Cardiac atrium fibroblast (primary cell): ENCODE measurements around the genes TAOK2, CORO1A, SEPHS2 and ITGAL.

- RAMPAGE, long total RNA = no peak
Measured at GRCh38 chr16:29973093-29974050, at the start of gene TAOK2. TAOK2 (plus strand) TSS chr16:29973868.

DNA sequence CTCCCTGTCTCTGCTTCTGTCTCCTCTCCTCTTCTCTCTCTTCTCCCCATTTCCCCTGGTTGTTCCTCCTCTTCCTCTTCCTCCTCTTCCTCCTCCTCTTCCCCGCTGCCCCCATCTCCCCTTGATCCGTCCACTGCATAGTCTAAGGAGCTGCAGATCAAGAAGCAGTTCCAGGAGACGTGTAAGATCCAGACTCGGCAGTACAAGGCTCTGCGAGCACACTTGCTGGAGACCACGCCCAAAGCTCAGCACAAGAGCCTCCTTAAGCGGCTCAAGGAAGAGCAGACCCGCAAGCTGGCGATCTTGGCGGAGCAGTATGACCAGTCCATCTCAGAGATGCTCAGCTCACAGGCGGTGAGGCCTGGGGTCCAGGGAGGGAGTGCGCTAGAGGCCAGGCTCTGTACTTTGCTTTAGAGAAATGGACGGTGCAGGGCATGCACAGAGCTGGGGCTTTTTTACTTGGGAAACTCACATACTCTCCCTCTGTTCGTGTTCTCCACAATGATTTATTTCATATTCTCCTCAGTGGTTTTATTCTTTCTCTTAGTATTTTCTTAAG, 5.9 kb downstream of the HIRIP3 start:
- RAMPAGE, long total RNA = no peak

DNA sequence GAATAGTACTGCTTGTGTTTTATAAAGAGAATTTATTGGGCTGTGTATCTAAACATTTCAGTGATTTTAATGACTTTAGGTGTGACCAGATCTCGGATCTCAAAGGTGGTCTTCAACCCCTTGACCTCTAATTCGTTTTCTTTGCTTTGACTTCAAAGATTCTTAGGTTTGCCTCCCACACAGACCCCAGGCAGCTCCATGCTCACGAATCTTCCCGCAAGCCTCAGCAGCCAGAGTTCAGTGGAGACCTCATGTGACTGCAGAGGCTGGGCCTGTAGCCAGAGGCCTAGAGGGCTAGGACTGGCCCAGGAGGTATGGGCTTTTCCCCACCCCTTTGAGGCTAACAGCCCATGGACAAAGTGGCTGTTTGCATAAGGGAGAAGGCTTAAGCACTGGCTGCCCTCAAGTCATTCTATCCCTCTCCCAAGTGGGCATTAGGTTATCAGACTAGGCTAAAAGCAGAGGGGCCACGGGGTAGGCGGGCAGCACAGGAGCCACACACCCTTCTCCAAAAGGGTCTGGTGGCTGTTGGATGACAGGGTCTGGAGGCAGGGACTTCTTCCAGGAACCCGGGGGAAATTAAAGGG, 3.0 kb downstream of the HIRIP3 start:
- RAMPAGE, long total RNA = no peak

- RAMPAGE, long total RNA = no peak
Measured at GRCh38 chr16:29999233-29999575, 3.2 kb downstream of the INO80E start.

DNA sequence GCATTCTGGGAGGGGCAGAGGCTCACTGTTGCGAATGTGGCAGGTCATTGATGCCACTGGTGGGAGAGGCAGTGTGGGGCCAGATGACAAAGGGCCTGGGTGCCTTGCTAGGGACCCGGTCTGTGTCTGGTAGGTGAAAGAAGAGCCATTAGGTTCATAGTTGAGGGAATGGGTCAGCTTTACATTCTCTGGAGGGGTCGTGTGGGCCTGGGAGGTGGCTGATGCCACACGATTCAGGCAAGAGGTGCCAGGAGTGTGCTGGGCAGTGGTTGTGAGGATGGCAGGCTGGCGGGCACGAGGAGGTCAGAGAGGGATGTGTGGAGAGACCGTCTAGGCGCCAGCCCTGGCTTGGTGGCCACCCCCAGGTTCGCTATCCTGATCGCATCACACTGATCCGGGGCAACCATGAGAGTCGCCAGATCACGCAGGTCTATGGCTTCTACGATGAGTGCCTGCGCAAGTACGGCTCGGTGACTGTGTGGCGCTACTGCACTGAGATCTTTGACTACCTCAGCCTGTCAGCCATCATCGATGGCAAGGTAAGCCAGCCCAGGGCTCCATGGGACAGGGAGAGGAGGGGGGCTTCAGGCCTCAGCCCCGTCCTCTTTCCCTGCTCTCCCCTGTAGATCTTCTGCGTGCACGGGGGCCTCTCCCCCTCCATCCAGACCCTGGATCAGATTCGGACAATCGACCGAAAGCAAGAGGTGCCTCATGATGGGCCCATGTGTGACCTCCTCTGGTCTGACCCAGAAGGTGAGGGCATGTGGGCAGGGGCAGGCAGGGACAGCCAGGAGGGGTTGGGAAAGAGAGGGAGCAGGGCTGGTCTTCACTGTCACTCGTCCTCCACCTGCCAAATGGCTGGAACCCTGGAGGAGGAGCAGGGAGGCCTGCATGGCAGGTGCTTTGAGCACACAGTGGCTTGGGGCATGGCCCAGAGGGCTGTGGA, 7.5 kb downstream of the PPP4C start:
- RAMPAGE, long total RNA = no peak

DNA sequence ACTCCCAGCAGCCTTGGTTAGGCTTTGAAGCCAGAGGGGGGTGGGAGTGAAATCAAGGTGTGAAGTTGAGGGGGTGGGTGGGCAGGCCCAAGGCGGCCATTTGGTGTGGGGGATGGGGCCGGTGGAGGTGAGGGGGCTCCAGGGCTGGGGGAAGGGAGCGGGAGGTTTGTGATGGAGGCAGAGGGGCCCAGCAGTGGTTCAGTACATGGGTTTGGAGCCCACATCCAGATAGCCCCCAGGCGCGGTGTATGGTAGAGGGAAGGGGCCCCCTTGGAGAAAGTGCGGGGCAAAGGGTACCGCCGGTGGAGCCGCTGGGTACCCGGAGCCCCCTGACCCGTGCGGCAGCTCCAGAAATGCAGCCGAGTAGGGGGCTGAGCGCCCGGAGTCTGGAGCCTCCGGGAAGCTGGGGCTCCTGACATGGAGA, 5.7 kb downstream of the TBX6 start:
- RAMPAGE, long total RNA = no peak

GRCh38 chr16:30182690-30182961, 776 bp upstream of the CORO1A start:
- RAMPAGE, long total RNA = no peak

DNA sequence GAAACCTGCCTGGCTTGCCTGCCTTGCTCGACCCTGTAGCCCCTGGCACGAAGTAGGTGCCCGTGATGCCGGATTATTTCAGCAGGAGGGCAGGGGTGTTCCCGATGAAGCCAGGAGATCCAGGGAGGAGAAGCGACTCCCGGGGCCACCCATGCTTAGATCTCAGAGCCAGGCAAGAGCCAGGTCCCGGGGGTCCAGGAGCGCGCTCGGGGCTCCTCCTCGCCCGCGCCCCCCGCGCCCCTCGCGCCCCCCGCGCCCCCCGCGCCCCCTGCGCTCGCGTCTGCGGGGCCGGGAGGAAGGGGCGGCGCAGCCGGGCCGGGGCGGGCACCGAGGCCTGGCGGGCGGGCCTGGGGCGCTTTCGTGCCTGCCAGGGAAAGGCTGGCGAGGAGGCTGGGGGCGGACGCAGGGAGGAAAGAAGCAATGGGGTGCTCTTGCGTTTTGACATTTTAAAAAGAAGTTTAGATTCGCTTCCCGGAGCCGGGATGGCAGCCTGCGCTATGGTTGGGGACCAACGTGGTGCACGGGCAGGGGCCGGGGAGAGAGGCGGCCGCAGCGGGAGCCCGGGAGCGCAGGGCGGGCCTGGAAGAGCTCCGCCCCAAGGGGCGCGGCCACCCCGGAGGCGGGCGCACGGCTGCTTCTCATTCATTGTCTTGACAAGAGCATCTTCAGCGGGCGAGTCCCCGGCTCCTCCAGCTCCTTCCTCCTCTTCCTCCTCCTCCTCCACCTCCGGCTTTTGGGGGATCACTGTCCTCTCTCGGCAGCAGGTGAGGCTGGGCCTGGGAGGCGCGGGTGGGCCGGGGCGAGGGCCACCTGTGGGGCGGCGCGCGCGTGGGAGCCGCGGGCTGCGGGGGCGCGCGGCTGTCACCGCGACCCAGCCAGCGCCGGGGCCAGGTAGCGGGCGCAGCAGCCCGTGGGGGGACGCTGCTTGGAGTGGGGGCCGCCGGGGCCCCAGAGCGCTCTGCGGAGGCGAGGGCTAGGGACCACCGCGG, at the start of gene CORO1A:
TSS of gene CORO1A (plus strand) at position 641 of the 989 bp plus-strand sequence.
- RAMPAGE, long total RNA = no peak

GRCh38 chr16:30183951-30184379, 563 bp downstream of the CORO1A start:
- RAMPAGE, long total RNA = no peak

DNA sequence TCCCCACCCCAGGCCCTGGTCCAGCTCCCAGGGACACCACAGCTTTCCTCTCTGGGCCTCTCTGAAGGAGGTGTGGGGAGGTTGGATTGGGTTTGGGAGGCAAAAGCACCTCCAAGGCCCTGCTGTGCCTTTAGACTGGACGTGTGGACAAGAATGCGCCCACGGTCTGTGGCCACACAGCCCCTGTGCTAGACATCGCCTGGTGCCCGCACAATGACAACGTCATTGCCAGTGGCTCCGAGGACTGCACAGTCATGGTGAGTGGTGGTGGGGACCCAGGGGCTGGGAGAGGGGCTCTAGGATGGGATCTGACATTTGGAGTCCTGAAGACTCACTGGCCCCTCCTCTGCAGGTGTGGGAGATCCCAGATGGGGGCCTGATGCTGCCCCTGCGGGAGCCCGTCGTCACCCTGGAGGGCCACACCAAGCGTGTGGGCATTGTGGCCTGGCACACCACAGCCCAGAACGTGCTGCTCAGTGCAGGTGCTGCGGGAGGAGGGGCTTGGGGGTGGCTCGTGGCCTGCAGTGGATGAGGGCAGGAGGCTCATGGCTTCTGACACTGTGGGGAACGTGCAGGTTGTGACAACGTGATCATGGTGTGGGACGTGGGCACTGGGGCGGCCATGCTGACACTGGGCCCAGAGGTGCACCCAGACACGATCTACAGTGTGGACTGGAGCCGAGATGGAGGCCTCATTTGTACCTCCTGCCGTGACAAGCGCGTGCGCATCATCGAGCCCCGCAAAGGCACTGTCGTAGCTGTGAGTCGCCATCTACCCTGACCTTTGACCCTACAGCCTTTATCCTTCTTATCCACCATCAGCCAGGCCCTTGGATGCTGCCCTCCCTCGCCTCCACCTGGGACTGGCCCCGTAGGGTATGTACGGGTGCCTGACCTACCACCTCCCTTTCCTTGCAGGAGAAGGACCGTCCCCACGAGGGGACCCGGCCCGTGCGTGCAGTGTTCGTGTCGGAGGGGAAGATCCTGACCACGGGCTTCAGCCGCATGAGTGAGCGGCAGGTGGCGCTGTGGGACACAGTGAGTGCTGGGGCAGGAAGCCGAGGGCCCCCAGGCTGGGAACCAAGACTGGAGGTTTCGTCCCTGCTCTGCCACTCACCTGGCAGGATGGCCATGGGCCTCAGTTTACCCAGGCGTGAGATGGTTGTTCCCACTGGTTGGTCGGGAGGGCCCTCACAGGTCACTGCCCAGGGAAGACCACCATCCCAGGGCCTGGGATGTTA, 3.5 kb downstream of the CORO1A start:
- RAMPAGE, long total RNA = no peak

DNA sequence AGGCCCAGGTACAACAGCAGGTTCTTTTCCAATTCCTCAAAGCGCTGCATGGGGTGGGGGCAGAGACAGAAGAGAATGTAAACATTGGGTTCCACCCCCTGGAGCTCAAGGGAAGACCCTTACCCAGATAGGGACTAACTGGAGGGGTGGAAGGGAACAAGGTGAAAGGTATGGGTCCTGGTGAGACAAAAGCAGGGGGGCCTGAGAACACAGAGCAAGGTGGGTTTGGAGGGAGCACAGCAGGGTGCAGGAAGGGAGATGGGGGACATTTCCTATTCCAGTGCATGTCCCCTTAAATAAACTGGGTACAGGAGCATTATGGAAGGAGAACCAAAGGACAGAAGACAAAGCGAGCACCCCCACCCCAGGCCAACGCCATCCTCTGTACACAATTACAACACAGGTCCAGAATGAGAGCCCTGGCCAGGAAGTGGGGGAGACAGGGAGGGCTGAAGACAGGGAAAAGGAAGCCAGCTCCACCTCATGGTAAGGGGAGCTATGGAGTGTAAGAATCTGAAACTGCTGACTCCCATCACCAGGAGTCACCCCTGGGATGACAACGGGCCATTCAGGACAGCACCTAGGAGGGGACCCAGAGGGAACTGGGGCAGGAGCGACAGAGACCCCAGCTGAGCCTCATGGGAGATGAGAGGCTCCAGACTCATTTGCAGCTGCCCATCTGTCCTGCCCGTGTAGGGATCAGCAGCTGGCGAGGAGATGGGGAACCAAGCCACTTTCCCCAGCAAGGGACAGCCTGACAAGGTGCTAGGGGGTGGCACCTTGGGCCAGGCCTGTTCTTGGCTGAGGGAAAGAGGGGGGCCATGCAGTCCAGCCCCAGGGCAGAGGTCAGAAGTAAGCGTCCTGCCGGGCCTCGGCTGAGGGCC, 2.2 kb upstream of the CD2BP2 start:
- RAMPAGE, long total RNA = no peak

DNA sequence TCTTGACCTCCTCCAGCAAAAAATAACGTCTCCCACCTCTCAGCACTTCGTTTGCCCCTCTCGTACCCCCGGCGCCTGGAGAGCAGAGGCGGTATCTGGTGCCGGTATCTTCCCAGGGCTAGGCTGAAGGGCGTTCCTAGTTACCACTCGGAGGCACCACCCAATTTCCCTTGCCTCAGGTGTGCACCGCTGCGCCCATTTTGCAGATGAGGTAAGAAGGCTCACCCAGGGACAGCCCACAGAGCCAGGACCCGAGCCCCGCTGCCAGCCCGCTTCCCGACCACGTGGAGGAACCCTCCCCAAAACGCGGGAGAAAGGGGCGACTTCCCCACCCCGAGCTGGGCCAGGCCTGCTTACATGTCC, 326 bp downstream of the DCTPP1 start:
- RAMPAGE, long total RNA = no peak

DNA sequence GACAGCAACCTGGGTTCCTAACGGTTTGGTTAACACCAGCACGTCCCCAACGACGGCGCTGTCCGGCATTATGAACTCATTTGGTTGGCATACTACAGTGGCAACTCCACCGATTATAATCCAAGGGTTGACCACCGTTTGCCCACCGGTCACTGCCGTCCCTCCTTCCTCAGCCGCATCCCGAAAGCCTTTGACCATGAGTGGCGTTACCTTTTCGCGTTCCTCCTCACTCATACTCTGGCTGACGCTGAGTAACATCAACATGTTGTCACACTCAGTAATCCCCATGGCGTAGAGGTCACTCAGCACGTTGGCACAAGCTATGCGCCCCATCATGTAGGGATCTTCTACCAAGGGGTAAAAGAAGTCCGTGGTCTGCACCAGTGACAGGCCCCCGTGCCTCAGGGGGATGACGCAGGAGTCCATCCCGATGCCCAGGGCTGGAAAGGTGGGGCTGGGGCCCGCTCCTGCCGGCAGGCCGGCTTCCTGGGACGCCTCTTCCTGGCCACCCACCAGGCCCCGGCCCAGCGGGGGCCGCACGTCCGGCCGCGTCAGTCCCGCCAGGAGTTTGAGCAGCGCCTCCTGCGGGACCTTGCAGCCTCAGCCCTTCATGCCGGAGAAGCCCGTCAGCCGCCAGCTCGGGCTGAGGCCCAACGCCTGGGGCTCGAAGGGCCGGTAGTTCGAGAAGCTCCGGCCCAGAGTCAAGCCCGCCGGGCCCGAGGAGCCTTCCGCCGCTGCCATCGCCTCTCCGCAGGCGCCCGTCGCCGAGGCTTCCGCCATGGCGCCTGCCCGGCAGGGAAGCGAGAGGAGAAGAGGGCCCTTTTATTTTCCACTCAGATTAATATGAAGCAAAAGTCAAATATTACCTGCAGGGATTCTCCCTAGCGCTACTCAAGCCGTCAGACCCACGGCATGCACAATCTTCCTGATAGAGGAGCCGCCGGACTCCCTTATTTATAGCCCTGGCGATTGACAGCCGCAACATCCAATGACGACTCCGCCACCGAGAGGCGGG, at the start of gene SEPHS2:
TSS of gene SEPHS2 (minus strand) at position 927 of the 1,015 bp plus-strand sequence.
- RAMPAGE, long total RNA = no peak

DNA sequence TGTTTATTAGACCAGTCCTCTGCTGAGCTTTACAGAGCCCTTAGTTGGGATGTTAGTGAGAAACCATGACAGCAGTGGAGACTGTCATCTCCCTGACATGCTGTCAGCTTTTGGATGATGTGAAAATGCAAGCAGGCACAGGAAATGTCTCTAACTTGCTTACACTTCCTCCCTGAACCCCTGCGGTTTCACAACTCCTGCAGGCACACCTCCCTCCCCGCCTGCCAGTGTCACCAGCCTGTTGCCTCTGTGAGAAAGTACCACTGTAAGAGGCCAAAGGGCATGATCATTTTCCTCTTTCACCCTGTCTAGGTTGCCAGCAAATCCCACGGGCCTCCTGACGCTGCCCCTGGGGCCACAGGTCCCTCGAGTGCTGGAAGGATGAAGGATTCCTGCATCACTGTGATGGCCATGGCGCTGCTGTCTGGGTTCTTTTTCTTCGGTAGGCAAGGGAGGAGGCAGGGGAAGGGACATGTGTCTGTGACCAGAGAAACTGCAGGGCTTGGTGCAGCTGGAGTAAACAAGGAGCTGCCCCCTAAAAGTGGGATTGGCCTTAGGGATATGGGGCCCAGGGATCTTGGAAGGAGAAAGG, at the start of gene ITGAL:
TSS of gene ITGAL (plus strand) at position 286 of the 592 bp plus-strand sequence.
- RAMPAGE, long total RNA = no peak

- RAMPAGE, long total RNA = no peak
Measured at GRCh38 chr16:30521669-30522287, 4.6 kb downstream of the ZNF768 start.

DNA sequence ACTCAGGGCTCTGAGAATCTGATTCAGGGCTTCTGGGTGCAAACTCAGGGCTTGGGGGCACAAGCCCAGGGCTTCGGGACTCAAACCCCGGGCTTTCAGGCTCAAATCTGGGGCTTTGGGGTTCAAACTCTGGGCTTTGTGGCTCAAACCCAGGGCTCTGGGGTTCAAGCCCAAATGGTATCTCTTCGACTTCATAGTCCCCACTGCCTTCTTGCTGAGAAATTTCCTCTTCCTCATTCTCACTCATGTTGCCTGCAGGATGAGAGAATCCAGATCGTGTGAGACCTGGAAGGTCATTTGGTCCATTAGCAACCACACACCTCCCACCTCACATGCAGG, 597 bp downstream of the ZNF768 start:
- RAMPAGE, long total RNA = no peak

DNA sequence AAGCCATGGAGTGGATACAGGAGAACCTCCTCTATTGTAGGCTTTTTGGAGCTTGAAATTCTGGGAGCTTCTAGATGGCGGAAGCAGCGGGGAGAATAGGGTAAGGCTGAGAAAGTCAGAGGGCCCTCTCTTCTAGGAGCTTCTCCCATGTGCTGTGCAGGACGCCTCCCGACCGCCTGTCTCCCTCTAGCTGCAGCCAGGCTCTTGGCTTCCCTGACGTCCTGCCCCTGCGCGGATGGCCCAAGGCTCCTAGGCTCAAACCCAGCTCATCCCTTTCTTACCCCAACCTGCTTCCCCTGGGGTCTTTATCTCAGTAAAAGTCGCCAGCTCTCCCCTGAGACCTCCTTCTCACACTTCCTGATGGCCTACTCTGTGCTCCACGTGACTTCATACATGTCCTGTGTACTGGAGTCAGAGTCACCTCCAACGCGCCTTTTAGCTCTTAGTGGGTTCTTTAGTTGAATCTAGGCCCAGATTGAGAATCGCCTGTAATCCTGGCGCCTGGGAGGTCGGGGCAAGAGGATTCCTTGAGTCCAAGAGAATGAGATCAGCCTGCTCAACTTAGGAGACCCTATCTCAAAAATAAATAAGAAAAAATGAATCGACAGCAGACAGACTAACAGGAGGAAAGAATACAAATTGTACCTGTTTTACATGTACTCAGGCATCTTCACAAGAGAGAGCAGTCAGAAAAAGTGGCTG, 1.2 kb upstream of the ZNF747 start:
- RAMPAGE, long total RNA = no peak

GRCh38 chr16:30659595-30660533, 1.6 kb downstream of the FBRS start:
- RAMPAGE, long total RNA = no peak

DNA sequence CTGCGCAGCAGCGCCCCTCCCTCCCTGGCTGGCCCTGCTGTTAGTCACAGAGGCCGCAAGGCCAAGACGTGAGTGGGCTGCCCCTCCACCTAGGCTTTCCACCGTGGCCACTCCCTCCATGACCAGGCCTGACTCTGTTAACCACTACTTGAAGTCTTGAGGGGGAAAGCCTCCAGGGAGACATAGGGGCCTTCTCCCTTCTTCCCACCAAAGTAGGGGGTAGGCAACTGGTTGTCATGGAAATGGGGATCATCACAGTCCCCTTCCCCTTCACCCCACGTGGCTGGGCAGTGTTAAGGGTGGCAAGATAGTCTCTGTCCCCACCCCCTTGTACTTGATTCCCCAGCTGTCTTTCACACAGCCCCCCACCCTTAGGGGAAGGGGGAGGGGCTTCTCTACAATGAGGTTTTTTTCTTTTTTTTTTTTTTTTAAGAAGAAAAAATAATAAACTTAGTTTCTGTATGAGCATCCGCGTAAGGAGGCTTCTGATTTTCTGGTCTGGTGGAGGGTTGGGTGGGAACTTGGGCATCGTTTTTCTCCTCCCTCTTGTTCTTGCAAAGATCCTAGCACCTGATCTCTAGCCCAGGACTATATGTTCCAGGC, 679 bp upstream of the TMEM265 start:
- RAMPAGE, long total RNA = no peak

- RAMPAGE, long total RNA = no peak
Measured at GRCh38 chr16:30780736-30781657, 6.0 kb downstream of the ZNF629 start.